ENCODE data around the gene SEPTIN9.

DNA sequence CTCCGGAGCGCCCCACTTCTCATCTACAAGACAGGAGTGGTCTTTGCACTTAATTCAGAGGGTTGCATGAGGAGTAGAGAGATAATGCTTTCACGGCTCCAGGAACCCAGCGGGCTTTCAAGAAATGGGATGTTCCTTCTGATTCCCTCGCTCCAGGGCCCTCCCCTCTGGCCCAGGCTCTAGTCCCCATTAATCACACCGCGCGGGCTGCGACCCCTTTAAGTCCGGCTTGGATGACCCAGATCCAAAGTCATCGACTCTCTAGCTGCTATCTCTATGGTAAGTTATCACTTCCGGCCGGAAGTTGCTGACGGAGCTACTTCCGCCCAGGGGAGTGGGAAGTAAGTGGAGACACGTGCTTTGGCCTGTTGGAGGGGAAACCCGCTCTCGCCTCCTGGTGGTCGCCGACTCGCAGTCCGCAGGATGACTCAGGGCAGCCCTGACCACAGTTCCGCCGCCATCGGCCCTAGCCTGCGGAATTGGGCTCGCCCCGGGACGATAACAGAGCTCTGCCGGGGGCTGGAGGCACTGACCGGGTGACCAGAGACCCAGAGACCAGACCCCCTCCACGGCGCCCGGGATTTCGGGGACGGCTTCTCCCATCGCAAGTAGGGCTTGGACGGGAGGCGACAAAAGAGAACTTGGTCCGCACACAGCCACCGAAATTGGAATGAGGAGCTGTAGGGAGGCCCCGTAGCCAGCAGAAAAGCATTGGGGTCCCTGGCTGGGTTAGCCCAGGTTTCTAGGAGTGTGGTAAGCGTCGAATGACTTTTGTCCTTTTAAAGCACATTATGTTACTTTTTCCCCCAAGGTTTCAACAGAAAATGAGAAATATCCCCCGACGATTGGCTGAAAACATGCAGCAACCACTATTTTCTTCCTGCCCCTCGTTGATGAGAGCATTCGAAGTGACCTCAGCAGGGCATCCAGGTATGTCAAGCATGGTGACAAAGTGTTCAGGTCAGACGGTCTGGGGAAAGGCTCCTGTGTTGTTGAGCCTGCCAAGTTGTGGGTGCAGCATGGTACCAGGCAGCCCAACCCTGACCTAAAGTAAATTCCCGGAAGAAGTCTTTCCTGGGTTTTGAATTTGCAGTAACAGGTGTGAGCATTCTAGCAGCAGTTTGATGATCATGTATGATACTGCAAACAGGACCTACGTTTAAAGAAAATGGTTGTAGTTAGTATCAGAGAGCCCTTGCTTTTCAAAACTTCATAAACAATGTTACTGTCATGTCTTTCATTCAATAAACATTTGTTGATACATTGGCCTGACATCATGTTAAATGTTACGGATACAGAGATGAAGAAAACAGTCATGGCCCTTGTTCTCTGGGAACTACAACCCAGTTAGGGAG lies 52.0 kb upstream of the SEC14L1 start:
- RRBS = 4% methylated on average over 5 of the region's 52 CpGs

DNA sequence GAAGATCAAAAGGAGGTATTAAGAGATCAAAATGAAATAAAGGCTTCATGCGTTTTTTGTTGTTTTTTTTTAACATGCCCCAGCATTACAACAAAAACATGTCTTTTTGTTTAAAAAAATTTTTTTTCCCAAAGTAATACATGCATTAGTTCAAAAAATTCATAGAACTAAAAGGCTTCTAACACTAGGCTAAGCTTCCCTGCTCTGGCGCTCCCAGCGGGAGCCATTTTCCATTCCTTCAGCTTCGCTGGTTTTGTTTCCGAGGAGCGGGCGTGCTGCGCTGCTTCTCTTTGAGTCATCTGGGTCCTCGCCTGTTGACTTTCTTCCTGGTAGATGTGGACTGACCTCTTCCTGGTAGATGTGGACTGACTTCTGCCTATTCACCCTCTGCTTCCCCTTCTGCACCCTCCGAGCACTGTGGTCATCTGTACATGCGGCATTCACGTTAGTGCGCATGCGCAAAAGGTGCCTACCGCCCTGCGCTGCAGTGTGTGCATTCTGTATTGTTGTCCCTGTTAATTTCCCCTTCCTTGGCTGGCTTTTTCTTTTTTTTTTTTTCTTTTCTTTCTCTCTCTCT lies 40.8 kb upstream of the SEC14L1 start:
- RRBS = no CpG with 5 or more reads among the region's 16 CpGs

GRCh38 chr17:77147918-77148522 lies 7.3 kb downstream of the SEC14L1 start:
- RRBS = no CpG with 5 or more reads among the region's 8 CpGs

- RRBS = no CpG with 5 or more reads among the region's 13 CpGs
Measured at GRCh38 chr17:77168972-77169528, 28.3 kb downstream of the SEC14L1 start.

DNA sequence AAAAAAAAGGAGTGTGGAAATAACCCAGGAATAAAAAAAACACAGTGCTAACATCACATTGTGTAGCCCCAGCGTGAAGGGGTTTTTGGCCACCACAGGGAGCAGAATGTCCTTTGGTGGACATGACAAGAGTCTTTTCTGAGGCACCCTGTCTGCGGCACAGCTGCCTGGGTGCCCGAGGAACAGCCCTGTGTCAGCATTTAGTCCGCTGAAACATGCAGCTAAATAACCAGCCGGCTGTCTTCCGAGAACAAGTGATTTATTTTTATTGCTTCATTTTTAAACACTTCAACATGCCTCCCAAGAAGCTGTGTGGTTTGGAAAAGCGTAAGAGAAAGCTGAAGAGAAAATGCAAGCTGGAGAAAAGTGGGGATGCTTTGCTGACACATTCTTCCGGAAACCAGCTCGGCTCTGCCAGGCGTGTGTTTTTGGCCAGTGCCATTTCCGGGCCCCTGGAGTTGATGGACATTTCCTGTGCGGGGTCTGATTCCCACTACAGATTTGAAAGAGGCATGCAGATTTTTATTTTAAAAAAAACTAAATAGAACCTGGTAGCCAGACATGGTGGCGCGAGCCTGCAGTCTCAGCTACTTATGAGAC lies 45.9 kb upstream of the SEPTIN9 start:
- RRBS = 11% methylated on average over 4 of the region's 14 CpGs

DNA sequence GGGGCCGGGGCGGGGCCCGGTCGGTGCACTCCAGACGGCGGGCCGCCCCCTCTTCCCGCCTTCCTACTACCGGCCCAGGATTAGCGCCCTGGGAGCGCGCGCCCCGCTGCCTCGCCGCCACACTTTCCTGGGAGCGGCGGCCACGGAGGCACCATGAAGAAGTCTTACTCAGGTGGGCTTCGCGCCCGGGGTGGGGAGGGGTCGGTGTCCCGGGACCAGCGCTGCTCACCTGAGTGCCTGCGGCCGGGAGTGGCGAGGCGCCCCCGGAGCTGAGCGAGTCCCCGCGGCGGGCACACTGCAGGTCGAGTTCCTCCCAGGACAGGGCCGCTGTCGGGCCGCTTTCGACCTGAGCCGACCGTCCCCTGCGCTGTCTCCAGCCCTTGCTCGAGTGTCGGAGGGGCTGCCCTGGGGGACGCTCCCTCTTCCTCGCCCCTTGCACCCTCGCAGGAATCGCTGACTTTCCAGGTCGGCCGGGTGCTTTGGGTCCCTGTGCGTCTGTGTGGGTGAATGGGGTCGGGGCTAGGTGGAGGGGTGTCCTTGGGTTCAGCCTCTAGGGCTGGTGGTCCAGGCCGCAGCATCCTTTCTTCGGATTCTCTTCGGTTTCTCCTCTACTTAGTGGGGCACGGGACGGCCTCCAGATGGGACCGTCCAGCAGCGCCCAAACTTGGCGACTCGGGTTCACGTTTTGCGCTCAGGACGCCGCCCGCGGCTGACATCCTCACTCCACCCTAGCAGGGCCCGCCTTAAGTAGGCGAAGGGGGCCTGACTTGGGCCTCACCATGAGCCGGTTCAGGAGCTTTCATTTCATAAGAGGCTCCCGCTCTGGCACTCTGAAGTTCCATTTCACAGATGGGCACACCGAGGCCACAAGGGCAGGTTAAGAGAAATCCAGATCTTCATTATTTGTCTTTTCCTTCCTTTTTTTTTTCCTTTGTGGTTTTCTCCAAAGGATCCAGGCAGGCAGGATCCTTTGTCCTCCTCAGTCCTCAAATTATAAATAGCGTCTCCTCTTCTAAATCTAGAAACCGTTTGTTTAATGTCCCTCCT lies at the start of gene SEPTIN9:
Gene SEPTIN9, plus strand, starts transcription at position 117 of the 1,047 bp plus-strand sequence.
- RRBS = under 1% methylated on average over 7 of the region's 74 CpGs

GRCh38 chr17:77318728-77319309 lies 37.5 kb downstream of the SEPTIN9 start:
- RRBS = no CpG with 5 or more reads among the region's 12 CpGs

GRCh38 chr17:77375439-77376722 lies 94.6 kb downstream of the SEPTIN9 start:
- RRBS = 11% methylated on average over 5 of the region's 28 CpGs

GRCh38 chr17:77388141-77389164 lies 107.2 kb downstream of the SEPTIN9 start:
- RRBS = 32% methylated on average over 9 of the region's 30 CpGs

DNA sequence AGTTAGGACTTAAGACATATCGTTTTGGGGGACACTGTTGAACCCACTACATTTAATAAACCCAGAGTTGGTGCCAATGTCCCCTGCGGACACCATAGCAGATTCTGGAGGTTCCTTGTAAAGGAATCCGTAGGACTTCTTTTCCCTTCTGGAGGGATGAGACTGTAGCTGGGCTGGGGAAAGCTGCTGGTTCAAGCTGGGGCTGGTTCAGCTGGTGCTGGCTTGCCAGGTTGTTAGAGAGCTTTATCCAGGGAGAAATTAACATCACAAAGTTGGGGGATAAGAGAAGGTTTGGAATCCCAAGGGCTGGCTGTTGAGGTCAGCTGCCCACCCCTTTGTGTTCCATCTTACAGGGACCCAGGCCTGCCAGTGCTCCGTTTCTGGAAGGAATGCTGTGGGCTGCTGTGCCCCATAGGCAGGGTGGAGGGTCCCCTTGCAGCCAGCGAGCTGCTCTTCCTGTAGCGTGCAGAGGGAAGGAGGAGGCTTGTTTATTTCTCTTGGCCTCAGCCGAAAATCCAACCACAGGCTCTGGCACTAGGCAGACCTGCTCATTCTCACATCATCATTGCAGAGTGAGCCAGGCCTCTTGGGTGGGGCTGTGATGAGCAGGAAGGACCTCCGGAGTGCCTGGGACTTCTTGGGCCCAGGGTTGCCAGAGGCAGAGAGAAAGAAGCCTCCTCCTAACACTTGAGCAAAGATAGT lies 110.5 kb downstream of the SEPTIN9 start:
- RRBS = no CpG with 5 or more reads among the region's 8 CpGs

GRCh38 chr17:77400137-77400847 lies 119.0 kb downstream of the SEPTIN9 start:
- RRBS = no CpG with 5 or more reads among the region's 12 CpGs

GRCh38 chr17:77419377-77419862 lies 138.1 kb downstream of the SEPTIN9 start:
- RRBS = 47% methylated on average over 10 of the region's 18 CpGs

GRCh38 chr17:77423293-77424451 lies 142.4 kb downstream of the SEPTIN9 start:
- RRBS = 65% methylated on average over 2 of the region's 39 CpGs

DNA sequence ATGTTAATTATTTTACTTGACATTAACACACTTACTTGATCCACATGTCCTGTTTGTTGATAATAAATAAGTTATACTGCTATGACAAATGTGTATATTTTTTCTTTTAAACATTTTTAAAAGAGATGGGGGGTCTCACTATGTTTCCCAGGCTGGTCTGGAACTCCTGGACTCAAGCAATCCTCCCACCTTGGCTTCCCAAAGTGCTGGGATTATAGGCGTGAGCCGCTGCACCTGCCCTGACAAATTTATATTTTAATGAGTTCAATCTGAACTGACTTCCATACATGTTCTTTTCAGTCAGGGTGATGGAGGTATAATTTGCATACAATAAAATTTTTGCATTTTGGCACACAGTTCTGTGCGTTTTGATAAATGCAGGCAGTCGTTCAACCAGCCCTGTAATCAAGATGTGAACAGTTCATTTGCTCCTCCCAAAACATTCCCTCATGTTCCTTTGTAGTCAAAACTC lies 269.5 kb downstream of the SEPTIN9 start:
- RRBS = no CpG with 5 or more reads among the region's 4 CpGs

GRCh38 chr17:77790226-77791050 lies 168.1 kb upstream of the TNRC6C start:
- RRBS = no CpG with 5 or more reads among the region's 12 CpGs

- RRBS = 94% methylated on average over 1 of the region's 4 CpGs
Measured at GRCh38 chr17:77810443-77810912, 148.0 kb upstream of the TNRC6C start.

- RRBS = no CpG with 5 or more reads among the region's 3 CpGs
Measured at GRCh38 chr17:77875715-77876405, 82.6 kb upstream of the TNRC6C start.

- RRBS = no CpG with 5 or more reads among the region's 5 CpGs
Measured at GRCh38 chr17:77880849-77881193, 77.7 kb upstream of the TNRC6C start.

DNA sequence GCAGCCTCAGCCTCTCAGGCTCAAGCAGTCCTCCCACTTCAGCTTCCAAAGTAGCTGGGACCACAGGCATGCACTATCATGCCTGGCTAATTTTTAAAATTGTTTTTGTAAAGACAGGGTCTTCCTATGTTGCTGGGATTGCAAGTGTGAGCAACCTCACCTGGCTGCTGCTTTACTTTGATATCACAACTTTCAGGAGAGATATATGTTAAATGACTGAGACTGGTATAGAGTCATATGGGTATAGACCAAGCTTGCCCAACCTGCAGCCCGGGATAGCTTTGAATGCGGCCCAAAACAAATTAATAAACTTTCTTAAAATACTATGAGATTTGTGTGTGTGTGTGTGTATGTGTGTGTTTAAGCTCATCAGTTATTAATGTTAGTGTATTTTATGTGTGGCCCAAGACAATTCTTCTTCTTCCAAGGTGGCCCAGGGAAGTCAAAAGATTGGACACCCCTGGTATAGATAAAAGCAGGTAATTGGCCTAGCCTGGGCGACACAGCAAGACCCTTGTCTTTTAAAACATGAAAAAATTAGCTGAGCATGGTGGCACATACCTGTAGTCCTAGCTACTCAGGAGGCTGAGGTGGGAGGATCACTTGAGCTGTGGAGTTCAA lies 11.9 kb downstream of the TNRC6C start:
- RRBS = no CpG with 5 or more reads among the region's 3 CpGs

GRCh38 chr17:77974427-77974923 lies 16.0 kb downstream of the TNRC6C start:
- RRBS = no CpG with 5 or more reads among the region's 5 CpGs

All from skeletal muscle cell (primary cell).